ENCODE measurements around the genes CX3CR1, RPSA and CTNNB1.

- PRO-cap = no peak
Observed at GRCh38 chr3:38247149-38248082, 18.2 kb upstream of the SLC22A13 start.

GRCh38 chr3:38454122-38455018 lies 680 bp downstream of the ACVR2B start:
- PRO-cap = unidirectional peak, minus-strand start at chr3:38454300; bidirectional peak, plus-strand start at chr3:38454297, minus-strand start at chr3:38454300

GRCh38 chr3:38455853-38456150 lies 2.1 kb downstream of the ACVR2B start:
- PRO-cap = no peak

- PRO-cap = unidirectional peak, plus-strand start at chr3:38648772
Observed at GRCh38 chr3:38648077-38648917, 1.2 kb downstream of the SCN5A start.

- PRO-cap = bidirectional peak, plus-strand start at chr3:39147267, minus-strand start at chr3:39147162
Observed at GRCh38 chr3:39146438-39147475, 6.6 kb downstream of the CSRNP1 start.

- PRO-cap = no peak
Observed at GRCh38 chr3:39148165-39148469, 5.3 kb downstream of the CSRNP1 start.

- PRO-cap = unidirectional peak, plus-strand start at chr3:39250353
Observed at GRCh38 chr3:39250160-39250628, 29.6 kb downstream of the CX3CR1 start.

DNA sequence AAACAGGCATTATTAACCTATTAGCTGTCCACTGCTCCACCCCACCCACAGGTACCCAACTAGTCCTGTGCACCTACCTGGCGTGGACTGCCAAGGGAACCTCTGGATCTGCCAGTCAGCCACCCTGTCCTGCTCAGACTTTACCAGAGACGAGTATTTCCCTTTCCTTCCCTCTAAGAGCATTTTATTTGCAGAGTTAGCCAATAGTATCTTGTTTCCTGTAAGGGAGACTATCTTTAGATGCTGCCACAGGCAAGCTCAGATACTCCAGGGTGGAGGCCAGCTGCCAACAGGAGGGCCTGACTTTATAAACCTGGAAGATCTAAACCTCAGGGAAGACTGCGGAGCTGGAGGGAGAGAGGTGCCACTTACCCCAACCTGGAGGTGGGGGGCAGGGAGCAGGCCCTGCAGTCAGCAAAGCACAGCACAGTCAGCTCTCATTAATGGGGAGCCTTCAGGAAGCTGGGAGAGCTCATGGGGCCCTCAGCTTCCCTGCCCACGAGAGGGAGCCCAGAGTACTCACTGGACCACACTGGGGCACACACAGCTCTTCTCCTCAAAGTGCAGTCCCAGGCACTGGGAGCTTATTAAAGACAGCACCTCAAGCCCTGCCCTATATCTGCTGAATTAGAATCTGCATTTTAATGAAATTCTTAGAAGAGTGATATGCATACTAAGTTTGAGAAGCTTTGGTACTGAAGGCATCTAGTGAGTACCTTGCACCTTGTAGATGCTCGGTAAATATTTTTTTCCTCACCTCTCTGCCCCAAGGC lies at the start of gene CX3CR1:
Gene CX3CR1 (minus strand): TSS at position 160 of the 773 bp plus-strand sequence.
- PRO-cap = bidirectional peak, plus-strand start at position 261 of the sequence, minus-strand start at position 159 of the sequence

GRCh38 chr3:39361689-39361893 lies 21.6 kb upstream of the SLC25A38 start:
- PRO-cap = no peak

- PRO-cap = bidirectional peak, plus-strand start at chr3:39406720, minus-strand start at chr3:39406603; bidirectional peak, plus-strand start at chr3:39407075, minus-strand start at chr3:39406873
Observed at GRCh38 chr3:39406206-39407268, at the start of gene RPSA. RPSA (plus strand) TSS chr3:39406720.

GRCh38 chr3:39410059-39410822 lies 3.7 kb downstream of the RPSA start:
- PRO-cap = no peak

DNA sequence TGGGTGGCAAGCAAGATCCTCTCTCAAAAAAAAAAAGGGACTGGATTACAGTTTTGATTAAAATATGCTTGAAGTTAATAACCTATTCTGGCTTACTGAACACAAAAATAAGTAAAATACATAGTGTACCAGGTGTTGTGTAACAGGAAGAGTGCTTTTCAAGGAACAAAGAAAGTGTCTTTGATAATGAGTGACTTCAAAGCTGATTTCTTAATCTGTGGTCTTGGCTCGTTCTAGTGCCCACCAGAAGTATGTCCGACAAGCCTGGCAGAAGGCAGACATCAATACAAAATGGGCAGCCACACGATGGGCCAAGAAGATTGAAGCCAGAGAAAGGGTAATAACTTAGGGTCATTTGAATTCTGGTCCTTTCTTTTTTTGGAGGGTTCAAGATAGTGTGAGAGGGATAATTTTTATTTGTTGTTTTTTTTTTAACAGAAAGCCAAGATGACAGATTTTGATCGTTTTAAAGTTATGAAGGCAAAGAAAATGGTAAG lies 4.1 kb downstream of the RPL14 start:
- PRO-cap = no peak

GRCh38 chr3:40765969-40766349 lies 241.2 kb downstream of the ZNF621 start:
- PRO-cap = no peak

GRCh38 chr3:40892762-40893087 lies 306.6 kb upstream of the CTNNB1 start:
- PRO-cap = no peak

- PRO-cap = bidirectional peak, plus-strand start at chr3:41199505, minus-strand start at chr3:41199357
Observed at GRCh38 chr3:41199171-41199828, at the start of gene CTNNB1. CTNNB1 (plus strand) TSS chr3:41199505.

DNA sequence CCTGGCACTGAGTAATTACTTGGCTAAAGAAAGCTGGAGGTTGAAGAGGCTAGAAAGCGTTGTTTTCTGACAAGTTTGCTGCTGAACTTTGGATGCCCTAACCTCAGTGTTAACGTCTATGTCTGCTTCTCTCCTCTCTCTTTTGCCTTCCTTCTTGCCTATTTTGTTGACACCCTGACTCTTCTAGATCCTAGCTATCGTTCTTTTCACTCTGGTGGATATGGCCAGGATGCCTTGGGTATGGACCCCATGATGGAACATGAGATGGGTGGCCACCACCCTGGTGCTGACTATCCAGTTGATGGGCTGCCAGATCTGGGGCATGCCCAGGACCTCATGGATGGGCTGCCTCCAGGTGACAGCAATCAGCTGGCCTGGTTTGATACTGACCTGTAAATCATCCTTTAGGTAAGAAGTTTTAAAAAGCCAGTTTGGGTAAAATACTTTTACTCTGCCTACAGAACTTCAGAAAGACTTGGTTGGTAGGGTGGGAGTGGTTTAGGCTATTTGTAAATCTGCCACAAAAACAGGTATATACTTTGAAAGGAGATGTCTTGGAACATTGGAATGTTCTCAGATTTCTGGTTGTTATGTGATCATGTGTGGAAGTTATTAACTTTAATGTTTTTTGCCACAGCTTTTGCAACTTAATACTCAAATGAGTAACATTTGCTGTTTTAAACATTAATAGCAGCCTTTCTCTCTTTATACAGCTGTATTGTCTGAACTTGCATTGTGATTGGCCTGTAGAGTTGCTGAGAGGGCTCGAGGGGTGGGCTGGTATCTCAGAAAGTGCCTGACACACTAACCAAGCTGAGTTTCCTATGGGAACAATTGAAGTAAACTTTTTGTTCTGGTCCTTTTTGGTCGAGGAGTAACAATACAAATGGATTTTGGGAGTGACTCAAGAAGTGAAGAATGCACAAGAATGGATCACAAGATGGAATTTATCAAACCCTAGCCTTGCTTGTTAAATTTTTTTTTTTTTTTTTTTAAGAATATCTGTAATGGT lies 39.9 kb downstream of the CTNNB1 start:
- PRO-cap = no peak

GRCh38 chr3:41241498-41242616 lies 42.6 kb downstream of the CTNNB1 start:
- PRO-cap = no peak

DNA sequence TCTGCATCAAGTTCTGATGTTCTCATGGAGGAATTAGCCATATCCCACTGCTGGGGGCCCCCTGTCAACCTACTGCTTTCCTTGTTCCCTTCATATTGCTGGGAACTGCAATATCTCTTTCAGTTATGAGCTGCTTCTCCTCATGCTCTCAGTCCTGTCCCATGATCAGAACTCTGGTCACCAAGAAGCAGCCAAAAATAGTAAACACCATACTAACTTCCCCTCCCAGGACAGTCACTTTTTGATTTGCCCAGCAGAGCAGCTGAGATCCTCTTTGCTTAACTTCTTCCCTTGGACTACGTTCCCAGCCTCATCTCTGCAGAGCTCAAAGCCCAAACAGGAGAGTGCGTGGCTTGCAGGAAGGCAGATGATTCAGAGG lies 153.1 kb downstream of the CTNNB1 start:
- PRO-cap = no peak

GRCh38 chr3:41960691-41961320 lies 1.1 kb downstream of the ULK4 start:
- PRO-cap = no peak

- PRO-cap = bidirectional peak, plus-strand start at chr3:42025830, minus-strand start at chr3:42025732
Observed at GRCh38 chr3:42025411-42026148, 63.7 kb upstream of the ULK4 start.